ENCODE data around the gene GRAMD2B.

DNA sequence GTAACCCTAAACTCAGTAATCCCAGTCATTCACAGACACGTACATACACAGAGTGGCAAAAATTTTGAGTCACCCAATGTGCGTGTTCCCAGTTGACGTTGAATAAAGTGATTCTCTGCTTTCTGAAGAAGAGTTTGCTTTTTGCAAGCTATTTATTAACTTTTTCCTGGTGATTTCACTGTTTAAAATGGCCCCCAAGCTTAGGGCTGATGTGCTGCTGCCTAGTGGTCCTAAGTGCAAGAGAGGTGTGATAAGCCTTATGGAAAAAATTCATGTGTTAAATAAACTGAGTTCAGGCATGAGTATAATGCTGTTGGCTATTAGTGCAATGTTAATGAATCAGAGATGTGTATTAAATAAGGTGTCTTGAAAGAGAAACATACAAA, 16.9 kb downstream of the CSNK1G3 start:
- RRBS = no CpG with 5 or more reads among the region's 3 CpGs

DNA sequence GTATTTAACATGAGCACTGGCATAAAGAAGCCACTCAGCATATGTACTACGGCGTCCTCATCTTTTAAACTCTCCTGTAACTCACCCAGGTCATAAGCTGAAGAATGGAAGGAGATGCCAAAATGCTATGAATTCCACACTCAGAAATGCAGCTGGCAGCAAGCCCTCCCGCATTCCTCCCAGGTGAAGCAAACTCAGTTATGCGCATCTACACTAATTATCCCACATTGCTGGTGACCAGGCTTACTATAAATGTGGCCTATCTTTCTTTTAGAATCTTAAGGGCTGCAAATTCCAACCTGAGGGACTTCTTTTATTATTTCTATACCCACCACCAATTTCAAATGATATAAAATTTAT, 85.7 kb downstream of the ZNF608 start:
- RRBS = no CpG with 5 or more reads among the region's 4 CpGs

- RRBS = no CpG with 5 or more reads among the region's 4 CpGs
Measured at GRCh38 chr5:124748946-124749079, 2.4 kb upstream of the ZNF608 start.

DNA sequence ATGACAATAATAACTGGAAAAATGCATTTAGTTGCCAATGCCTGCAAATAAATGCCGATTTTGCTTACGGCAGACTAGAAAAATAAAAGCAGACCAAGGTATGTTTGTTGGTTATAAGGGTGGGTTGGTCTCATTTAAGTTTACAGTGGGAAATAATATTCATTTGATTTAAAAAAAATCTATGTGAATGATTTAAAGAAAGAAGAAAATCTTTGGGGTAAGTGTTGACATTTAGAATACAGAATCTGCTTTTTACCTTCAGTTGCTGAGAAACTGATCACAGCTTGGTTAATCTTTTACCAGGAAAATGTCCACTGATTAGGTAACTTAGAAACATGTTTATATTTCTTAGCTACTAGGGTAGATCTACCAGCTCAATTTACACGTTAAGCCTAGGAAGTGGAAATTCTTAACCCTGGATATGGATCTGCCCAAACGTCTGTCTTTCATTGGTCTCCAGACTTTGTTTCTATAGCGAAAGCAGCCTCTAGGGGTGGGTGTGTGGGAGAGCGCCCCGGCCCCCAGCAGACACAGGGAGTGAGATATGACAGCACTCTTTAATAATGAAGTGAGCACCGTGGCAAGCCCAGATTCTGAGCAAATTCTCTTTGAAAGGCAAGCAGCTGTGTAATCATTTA, 141.5 kb upstream of the ZNF608 start:
- RRBS = no CpG with 5 or more reads among the region's 8 CpGs

DNA sequence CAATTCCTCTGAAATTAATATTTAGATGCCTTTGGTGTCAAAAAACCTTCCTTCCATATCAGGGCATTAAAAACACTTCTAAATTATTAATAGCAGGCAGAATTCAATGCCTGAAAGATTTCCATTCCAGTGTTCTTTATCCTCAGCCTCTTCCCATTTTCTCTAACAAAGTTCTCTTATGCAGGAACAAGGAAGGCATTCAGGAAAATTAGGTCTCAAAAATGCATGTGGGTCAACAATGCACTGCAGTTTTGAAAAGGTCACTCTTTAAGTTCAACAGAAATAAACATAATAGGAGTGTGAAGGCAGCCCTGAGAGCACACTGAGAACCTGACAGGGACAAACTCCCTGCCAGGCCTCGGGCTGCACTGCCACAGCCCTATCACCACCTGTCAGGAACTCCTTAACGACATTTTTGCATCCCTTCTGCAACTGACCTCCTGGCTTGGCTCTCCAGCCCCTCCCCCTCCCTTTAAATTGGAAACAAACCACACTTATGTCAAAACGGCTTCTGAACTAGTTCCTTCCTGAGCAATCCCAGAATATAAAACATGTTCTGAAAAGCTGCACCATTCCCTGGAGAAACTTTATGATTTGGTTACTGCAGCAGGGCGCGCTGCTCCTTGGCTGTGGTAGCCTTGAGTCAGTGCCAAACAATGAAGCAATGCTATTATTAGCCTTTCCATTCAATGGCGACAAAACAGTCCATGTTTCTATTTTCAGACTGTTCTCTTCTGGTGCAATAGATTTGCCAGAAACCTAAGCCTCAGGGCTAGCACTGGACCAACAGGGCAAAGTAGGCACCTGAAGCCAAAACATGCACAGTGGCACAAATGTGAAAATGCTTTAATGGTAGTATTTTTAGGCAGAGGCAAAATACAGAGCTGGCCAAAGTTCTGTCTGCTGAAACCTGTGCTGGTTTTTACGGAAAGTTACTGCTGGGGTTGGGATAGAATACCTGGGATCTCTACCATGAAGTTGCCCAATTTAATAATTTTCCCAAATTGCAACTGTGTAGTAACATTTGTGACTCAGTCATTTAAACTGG, 160.1 kb upstream of the ZNF608 start:
- RRBS = no CpG with 5 or more reads among the region's 7 CpGs

DNA sequence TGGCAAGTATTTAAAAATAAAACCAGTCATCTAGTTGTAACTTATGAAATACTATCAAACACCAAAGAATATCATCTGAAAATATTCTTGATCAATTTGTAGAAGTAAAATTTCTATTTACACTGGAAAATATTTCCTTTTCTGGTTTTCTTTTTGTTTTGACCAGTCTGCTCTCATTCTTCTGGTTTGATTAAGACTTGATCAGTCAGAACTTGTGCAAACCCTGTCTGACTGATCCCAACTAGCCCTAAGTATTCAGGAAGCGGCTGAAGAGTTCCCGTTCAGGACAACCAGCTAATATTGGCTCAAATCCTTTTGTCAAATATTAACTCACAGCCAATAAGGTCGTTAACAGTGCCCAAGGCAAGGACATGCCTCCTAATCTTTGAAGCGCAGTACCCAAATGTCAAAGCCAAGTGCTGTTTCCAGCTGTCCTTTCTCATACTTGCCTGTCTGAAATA, 266.2 kb upstream of the ZNF608 start:
- RRBS = no CpG with 5 or more reads among the region's 4 CpGs

DNA sequence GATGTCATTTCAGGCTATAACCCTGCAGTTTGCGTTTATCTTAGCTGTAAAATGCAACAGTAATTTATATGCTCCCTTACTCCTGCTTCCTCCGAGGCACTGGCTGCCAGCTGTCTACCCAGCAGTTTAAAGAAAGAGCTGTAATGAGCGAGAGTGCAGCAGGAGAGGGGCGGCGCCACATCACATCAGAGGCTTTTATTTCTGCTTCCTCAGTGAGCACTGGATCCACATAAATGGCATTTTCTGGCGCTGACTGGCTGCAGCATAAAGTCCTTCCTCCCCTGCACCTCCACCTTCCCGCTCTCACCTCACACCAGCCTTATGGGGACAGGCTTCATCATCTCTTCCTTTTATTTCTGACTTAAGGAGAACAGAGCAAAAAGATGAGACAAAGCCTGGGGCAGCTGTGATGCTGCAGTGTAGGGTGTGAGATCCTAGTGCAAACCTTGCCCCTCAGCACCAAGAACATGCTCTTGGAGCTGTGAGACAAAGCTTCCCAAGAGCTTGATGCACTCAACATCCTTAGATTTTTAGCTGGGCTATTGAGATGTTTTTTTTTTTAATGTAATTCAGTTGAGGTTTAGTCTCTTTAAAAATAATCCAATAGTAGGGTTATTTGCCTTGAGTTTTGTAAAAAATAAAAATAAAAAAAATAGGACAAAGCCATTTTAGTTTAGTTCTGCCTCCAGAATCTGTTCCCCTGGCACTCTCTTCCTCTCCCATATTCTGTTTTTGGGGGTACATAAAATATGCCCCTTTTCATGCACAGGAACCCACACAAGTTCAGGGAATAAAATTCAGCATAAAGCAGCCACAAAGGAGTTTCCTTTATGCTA, 829.7 kb upstream of the ZNF608 start:
- RRBS = no CpG with 5 or more reads among the region's 7 CpGs

DNA sequence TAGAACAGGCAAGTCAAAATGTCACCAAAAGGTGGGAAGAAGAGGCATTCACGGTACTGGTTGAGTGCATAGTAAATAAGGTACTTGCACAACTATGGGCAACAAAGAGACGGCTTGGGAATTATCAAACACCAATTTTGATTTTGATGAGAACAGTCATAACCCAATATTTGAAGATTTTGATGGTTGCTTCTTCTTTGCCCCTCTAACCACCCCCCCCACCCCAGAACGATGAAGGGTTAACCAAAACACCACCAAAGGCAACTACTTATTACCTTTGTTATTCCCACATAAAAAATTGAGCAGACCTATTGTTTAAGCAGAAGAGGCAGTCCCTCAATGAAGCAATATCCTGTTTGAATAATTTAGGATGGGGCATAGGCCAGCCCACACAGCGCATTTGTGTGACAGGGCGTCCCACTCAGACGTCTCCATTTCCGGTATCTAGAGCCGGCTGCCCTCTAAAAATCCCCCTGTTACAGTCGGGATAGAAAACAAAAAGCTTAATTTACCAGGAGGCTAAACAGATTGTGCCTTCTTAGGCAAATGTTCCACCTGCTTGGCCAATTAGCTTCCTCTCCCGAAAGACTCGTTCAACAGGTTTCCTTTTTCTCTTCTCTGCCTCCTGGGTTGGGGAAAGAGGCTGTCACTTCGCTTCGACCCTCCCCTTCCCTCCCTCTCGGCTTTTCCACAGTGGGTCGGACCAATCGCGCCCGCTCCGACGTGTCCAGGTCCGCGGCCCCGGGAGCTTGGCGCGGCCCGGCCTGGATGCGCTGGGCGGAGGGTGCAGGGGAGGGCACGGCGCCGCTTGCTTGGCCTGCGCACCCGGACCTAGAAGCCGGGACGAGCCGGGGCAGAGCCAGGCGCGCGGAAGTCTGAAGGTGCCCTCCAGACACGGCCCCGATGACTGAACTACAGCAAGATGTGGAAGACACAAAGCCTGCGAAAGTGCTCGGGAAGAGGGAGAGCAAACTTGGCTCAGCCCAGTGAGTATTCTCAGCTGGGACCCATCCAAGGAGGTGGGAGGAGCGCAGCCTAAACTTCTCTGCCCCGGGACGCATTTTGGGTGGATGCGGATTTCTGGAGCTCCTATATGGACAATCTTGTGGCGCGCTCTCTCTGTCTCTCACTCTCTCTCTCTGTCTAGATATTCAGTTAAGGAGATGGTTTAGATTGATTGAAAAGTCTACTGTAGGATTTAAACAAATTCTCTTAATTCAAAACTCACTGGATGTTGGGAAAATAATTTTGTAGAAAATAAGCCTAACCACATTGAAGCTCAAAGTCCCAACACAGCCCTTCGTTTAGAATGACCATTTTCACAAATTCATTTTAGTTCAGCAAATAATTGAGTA, at the start of gene GRAMD2B:
GRAMD2B (plus strand) TSS at position 706 of the 1,355 bp plus-strand sequence.
- RRBS = 1% methylated on average over 8 of the region's 50 CpGs

- RRBS = no CpG with 5 or more reads among the region's 9 CpGs
Measured at GRCh38 chr5:126508470-126509334, 85.5 kb downstream of the GRAMD2B start.

GRCh38 chr5:126509335-126509983, 85.6 kb downstream of the ALDH7A1 start:
- RRBS = no CpG with 5 or more reads among the region's 8 CpGs

DNA sequence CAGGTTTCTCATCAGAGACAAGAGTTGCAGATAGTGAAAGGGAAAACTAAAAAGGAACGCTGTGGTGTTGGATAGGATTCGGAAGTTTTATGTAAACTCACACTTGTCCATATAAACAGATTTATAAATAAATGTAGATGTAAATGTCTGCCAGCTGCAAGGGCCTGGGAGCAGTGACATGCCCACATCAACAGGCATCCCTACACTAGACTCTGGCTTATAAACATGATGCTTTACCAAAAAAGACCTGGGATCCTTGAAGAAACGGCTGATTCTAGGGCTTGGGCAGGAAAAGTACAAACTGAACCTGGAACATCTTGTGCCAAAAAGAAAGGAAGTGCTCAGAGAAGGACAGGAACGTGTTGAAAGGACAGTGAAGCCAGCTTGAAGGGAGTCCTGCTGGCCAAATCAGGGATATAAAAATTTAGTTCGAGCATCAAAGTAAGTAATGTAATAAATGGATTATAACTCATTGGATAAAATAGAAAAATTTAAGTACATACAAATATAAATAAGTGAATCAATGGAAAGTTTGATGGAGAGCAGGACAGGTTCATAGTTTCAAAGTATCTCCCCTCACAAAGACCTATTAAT, 58.2 kb downstream of the ALDH7A1 start:
- RRBS = no CpG with 5 or more reads among the region's 5 CpGs

GRCh38 chr5:126538966-126539558, 56.0 kb downstream of the ALDH7A1 start:
- RRBS = no CpG with 5 or more reads among the region's 1 CpG

- RRBS = no CpG with 5 or more reads among the region's 6 CpGs
Measured at GRCh38 chr5:126603333-126604068, 2.8 kb downstream of the PHAX start.

- RRBS = no CpG with 5 or more reads among the region's 8 CpGs
Measured at GRCh38 chr5:127875320-127876347, 172.4 kb downstream of the CCDC192 start.

DNA sequence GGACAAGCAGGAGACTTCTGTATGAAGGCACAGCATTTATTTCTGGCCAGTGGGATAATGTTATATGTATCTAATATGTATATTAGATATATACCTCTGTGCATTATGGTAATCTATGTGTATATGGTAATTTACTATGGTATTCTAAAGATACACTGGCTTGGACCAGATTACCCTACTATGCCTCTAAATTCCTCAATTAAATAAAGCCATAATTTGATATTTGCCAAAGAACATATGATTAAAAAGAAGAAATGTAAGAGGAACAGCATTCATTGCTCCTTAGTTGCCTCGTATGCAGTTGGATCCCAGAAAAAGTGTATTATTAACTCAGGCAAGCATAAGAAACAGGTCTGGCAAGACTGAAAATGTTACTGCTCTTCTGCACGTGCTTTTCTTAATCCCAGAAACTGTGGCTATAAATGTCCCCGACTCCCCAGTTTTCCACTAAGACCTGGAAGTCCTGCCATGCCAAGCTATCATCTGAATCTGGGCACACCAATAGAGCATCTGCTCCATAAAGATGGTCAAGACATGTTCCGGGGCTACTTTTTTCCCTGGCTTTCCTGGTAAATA, 182.6 kb downstream of the CCDC192 start:
- RRBS = no CpG with 5 or more reads among the region's 4 CpGs

DNA sequence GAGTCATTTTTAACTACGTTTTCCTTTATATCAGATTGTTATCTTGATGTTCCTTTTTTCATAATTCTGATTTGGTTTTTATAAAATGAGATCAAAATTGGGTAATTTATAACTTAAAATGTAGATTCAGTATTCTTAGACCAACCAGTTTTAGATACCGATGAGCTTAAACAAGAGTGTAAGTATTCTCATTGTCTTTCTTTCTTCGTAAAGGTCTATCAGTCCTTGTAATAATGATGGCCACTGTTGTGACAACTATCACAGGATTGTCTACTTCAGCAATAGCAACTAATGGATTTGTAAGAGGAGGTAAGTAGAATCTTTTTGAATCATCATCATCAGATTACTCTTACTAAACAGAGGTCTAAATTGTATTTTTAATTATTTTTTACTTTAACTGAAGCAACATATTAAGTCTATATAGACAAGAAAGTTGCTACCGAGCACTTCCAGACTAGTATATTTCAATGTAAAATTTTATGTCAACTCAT, 30.9 kb downstream of the SLC12A2 start:
- RRBS = no CpG with 5 or more reads among the region's 4 CpGs

GRCh38 chr5:128536674-128536970, 1.4 kb downstream of the FBN2 start:
- RRBS = no CpG with 5 or more reads among the region's 13 CpGs

DNA sequence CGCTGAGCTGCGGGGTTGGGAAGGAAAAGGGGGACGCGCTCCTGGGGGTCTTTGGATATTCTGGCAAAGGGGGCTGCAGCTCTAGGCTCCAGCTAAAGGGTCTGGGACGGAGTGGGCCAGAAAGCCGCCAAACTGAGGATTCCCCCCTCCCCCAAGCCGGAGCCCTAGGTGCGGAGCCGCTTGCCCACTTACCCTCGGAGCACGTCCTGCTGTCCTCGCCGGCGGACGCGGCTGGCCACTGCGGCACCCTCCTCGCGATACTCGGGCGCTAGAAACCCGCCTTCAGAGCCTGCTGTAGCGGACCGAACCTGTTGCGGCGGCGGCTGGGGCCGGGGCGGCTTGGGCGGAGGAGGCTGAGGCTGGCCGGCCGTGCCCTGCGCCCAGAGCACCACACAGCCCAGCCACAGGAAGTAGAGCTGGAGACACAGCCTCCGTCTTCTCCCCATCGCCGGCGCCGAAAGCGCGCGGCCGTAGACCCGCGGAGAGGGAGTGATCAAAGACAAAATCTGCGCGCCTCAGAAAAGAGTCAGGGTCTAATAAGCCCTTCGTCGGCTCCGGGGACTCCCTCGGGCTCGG, 799 bp downstream of the FBN2 start:
- RRBS = 37% methylated on average over 24 of the region's 51 CpGs

DNA sequence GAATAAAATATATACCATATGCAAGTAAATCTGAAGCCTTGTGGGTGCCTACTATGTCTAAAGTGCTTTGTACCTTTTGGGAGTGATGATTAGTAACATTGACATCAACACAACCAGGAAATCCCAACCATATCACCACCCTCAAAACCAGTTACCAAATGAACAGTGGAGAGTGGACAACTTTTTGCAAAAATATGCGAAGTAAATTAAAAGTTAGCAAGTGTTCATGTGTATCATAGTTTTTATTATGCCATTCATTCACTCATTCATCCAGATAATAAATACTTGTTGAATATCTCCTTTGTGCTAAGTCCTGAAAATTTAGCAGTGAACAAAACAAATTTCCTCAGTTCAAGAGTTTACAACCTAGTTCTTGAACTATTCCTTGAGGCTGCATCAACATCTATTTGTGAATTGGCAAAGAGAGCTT, 11.7 kb downstream of the SLC27A6 start:
- RRBS = no CpG with 5 or more reads among the region's 1 CpG

DNA sequence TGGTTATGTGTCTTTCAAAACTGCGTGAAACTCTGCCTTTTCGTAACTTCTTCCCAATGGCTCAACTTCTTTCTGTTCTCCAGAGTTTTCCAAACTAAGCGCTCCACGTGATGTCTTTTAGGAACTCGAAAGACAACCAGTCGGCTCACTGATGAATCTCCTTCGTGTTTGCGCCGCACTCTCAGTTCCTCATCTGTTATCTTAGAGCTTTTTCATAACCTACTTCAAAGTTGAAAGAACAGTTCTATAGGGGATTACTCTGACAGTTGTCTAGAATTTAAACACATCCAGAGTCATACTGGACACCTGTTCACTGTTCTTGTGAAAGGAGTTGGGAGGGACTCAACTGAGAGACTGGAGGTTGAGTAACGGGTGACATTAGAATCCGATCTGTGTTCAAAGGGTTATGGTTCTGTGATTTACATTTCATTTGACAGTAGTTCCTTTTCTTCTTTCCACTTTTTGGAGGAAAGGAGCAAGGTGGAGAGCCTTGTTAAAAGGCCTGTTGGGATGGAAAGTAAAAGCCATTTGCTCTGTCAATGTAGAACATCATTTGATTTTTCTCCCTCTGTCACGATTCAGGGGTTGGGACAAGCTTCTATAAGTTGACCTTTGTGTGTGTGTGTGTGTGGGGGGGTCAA, 2.0 kb downstream of the ADAMTS19 start:
- RRBS = no CpG with 5 or more reads among the region's 12 CpGs

Data from SK-N-MC (cell line).